CD14-positive monocyte (primary cell): ENCODE results near the gene ORC4.

- CAGE, long polyA plus RNA, result no peak
Measured at GRCh38 chr2:144140859-144141504, 191.3 kb downstream of the GTDC1 start.

DNA sequence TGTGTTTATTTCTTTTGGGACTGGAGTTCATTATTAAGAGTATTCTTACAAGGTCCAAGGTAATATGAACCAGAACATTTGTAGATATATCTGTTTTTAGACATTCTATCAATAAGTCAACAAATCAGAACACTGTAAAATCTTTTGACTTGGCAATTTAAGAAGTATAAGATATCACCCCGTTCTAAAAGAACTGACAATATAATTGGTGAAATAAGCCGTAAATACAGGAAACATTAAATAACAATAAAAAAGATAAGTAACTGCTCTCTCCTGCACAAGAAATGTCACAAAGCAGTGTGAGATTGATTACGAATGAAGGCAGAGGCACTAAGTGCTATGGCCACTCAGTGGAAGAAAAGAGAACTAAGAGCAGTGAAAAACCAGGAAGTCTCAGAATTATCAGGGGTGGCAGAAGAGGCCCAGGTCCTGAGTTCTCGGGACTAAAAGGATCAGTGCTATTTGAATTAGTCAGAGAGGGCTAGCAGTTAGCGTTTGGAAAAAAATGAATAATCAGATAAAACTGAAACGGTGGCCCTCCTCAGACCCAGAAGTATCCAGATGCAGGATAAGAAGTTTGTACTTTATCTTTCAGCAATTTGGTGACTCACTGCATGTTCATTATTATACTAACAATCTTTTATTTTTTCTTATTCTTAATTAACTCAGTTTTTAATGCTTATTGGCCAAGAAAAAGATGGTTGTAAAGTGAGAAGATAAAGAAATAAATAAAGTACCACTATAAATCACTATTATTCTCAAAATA lies 179.5 kb downstream of the GTDC1 start:
- CAGE, long polyA plus RNA, result no peak

GRCh38 chr2:144372217-144373040 lies 40.1 kb upstream of the GTDC1 start:
- CAGE, long polyA plus RNA, result no peak

DNA sequence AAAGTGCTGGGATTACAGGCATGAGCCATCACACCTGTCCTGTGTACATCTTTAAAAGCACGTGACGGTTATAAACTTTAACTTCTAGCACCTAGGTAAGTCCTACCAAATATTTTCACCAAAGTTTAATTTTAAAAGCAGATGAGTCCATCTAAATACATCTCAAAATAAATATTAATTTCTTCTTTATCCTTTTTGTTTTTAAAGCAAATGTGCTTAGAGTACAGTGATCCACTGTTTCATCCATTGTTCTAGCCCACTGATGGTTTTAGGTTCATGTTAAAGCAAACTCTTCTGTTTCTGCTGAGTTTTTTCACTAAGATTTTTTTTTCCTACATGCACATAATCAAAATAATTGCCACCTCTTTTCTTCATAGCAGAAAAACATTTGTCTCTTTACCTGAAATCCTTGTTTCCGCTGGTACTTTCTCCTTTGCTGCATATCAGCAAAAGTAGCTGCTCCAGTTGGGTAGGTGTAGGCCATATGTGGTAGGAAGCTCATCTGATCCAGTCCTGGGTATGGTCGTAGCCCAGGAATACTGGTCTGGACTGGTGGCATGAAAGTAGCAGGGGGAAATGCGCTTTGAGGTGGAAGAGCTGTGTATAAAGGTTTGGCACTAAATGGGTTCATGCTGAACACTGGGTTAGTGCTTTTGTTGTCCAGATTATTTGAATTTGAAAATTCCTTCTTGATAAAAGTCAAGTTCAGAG lies 65.7 kb upstream of the GTDC1 start:
- CAGE, long polyA plus RNA, result no peak

- CAGE, long polyA plus RNA, result no peak
Measured at GRCh38 chr2:144443836-144444423, 76.0 kb downstream of the ZEB2 start.

DNA sequence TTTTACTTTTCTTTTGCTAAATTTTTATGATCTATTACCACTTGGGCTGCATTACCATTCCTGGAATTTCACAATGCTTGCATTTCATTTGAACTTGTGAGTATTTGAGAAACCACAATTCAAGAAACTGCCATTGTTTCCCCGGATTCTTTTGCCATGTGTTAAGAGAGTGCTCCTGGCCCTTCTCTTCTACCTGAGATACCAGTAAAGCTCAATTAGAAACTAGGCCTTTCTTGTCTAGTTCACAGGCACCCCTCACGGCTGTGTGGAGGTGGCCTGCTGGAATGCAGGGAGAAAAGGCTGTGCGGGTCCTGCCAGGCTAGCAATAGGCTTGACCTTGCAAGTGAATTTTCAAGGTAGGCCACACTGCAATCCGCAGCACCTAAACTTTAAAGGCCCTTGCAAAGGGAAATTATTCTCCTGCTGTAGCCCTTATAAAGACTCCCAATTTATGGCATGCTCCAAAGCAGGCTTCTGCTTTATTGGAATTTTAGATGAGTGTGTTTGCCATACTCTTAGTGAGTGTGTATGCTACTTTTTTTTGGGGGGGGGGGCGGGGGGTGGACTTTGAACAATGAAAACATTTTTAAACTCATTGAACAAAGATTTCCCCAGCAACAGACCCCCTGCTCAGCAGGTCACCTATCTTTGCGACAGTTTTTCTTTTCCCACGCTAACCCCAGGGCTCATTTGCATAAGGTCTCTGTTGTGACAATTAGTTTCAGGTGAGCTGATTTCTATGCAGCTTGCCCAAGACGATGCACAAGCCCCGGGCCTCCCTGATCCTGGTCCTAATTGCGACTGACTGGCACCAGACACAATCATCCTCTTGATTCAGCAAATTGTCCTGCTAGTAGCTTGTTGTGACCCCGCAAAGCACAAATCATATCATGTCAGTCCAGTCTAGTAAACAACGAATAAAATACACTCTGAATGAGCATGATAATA lies 40.5 kb downstream of the ZEB2 start:
- CAGE, long polyA plus RNA, result no peak

GRCh38 chr2:144501236-144501624 lies 18.7 kb downstream of the ZEB2 start:
- CAGE, long polyA plus RNA, result no peak

DNA sequence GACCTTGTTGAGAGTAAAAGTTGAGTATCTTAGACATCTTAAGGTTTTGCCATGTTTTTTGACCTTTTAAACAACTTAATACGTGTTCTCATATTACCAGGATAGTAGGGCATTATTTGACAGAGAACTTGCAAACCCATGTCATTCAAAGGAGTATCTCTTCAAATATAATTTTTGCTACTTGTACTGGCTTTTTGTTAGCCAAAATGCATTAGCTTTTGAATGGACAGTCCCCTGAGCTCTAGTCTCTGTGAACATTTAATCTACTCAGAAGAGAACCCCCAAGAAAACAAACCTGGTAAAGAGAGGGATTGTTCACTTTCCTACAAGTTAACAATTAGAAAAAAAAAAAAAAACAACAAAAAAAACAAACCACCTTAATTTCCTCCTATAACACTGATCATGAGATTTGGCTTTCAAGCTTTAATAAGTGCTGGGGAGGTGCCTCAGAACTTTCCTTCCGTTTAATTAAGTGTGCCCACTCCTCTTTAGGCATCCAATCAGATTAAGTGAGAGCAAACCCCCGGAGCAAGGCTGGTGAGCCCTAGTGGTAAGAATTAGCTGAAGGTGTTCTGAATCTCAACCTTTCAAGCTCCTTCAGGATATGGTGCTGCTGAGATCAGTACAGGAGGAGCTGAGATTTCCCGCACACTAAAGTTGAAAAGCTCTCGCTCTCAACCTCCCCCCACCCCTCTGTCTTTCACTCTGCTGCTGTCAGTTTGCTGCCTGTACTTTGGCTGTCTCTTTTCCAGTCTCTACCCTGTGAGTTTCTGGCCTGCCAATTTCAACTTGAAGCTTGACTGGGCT lies 16.0 kb downstream of the ZEB2 start:
- CAGE, long polyA plus RNA, result no peak

GRCh38 chr2:144903468-144903997 lies 383.6 kb upstream of the ZEB2 start:
- CAGE, long polyA plus RNA, result no peak

DNA sequence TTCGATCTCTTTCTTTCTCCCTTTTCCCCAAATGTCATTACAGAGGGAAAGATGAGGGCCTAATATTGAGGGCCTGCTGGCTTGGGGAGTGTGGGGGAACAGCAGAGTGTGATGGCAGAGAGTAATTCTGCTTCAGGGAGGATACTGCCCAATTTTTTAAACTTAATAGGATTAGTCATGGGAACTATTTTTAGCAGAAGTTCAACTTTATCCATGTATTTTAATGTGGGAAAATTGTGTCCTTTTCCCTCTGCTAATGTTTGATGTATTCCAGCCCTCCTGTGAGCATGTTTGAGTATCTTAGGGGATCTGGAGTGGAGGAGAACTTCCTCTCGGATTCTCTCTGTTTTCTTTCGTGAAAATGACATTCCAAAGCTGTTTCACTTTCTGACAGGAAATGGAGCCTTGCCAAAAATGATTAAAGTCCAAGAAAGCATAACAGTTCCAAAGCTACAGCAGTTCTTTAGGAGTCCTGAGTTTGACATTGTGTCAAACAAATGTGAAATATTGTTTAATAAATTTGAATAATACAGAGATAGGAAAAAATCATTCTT lies 418.4 kb upstream of the ZEB2 start:
- CAGE, long polyA plus RNA, result no peak

DNA sequence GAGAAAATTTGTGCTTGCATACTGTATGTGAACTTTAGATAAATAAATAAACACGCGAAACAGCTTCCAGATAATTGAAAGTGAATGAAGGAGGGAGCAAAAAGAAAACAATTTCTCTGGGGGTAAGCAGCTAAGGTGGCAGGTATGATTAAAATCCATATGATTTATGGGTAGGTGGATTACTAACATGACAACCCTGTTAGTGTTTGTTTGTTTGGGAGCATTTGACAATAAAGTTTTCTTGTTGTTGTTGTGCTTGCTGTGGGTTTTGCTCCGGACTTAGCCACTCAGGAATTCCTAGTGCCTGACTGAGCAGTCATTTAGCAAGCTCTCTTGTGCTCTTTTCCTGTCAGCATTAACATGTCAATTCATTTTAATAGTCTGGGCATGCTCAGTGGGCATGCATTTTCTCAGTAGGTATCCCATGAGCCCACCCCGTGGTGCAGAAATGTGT lies 674.7 kb upstream of the ZEB2 start:
- CAGE, long polyA plus RNA, result no peak

DNA sequence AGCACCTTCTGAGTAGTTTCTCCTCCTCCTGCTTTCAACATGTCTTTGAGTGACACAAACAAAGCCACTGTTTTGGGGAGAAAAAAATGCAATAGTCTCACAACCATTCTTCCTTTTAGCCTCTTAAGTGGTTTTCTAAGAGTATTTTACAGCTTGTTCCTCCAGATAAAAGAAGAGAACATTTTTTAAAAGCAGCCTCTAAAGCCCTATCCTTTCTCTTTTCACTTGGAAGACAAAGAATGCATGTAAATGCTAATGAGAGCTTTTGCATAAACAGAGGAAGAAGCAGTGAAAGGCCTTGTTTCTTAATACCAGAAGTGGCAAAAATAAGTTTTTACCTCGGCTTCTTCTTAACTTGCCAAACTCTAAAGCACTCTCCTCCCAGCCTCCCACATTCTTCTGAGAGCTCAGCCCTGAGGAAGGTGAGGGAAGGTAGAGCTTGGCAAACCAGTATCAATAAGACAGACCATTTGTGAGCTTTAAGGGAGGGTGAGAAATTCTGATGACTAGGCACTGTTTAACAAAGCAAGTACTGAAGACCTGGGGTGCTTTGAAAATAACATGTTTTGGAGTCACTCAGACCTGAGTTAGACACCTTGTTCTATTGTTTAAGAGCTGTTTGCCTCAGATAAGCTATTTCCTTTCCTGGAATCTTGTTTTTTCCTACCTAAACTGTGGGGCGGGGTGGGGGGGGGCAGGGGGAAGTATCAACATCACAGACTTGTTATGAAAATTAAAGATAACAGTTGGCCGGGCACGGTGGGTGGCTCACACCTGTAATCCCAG lies 1304.2 kb upstream of the ACVR2A start:
- CAGE, long polyA plus RNA, result no peak

- CAGE, long polyA plus RNA, result no peak
Measured at GRCh38 chr2:147925569-147926340, 80.9 kb downstream of the ACVR2A start.

GRCh38 chr2:148020554-148020813 lies at the start of gene ORC4:
TSS of gene ORC4 (minus strand) at chr2:148020737.
- CAGE, long polyA plus RNA, result start-site peak on the minus strand at chr2:148020685-148020767, 64 and 22 reads in 2 replicates

GRCh38 chr2:148048230-148048885 lies 27.5 kb downstream of the MBD5 start:
- CAGE, long polyA plus RNA, result no peak

DNA sequence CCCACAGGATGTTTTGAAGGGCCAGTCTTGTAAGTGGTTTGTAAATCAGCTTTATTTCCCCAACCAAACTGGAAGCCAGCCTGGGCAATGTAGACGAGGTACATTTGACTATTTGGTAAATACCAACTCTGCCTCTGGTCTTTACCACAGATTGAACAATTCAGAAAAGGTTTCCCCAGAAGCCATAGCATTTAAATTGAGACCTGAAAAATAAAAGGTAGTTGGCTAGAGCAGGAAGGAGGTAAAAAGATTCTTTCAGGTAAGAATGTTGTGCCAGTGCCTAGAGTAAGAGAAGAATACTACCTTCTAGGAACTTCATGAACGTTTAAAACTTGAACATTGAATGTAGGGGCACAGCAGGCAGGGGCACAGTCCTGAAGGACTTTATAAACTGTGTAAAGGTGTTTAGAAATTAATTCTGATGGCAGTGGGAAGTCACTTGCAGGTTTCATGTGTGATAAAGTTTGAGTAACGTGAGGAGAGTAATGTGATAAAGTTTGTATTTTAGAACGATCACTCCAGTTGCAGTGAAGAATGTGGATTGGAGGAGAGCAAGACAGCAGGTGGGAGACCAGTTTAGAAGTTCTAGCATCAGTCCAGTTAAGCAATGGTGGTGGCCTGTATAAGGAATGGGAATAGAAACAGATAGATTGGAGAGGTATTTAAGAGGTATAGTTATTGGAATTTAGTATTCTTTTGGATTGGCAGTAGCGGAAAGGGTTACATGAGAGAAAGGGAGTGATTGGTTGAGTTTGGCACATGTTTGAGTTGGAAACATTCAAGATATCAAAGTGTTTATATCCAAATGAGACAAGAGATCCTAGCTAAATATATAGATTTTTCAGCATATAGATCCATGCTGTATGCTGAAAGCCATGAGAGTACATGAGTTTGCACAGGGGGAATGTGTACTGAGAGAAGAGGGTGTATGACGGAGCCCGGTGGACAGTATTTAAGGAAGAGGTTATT lies 77.0 kb downstream of the MBD5 start:
- CAGE, long polyA plus RNA, result no peak

DNA sequence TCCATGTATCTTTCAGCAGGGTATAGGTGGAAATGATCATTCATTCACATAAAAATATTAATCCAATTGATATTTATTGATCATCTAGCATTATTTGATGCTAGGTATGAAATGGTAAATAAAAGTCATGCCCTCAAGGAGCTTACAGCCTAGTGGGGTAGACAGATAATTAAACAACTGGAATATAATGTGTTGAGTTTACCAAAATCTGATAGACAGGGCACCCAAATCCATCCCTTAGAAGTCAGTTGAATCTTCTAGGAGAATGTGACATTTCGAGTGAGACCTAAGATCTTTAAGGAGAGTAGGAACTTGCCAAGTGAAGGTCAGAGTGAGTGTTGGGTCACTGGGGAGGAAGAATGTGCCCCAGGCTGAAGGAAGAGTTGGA lies 78.9 kb downstream of the MBD5 start:
- CAGE, long polyA plus RNA, result no peak

DNA sequence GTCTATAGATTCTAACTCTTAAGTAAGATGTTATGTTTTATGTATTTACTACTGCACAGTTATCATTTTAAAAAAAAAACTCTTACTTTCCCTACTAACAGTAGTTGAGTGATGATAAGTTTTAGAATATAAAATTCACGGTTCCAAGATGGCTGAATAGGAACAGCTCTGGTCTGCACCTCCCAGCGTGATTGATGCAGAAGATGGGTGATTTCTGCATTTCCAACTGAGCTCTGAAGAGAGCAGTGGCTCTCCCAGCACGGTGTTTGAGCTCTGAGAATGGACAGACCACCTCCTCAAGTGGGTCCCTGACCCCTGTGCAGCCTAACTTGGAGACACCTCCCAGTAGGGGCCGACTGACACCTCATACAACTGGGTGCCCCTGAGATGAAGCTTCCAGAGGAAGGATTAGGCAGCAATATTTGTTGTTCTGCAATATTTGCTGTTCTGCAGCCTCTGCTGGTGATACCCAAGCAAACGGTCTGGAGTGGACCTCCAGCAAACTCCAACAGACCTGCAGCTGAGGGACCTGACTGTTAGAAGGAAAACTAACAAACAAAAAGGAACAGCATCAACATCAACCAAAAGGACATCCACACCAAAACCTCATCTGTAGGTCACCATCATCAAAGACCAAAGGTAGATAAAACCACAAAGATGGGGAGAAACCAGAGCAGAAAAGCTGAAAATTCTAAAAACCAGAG lies 60.8 kb downstream of the EPC2 start:
- CAGE, long polyA plus RNA, result no peak

DNA sequence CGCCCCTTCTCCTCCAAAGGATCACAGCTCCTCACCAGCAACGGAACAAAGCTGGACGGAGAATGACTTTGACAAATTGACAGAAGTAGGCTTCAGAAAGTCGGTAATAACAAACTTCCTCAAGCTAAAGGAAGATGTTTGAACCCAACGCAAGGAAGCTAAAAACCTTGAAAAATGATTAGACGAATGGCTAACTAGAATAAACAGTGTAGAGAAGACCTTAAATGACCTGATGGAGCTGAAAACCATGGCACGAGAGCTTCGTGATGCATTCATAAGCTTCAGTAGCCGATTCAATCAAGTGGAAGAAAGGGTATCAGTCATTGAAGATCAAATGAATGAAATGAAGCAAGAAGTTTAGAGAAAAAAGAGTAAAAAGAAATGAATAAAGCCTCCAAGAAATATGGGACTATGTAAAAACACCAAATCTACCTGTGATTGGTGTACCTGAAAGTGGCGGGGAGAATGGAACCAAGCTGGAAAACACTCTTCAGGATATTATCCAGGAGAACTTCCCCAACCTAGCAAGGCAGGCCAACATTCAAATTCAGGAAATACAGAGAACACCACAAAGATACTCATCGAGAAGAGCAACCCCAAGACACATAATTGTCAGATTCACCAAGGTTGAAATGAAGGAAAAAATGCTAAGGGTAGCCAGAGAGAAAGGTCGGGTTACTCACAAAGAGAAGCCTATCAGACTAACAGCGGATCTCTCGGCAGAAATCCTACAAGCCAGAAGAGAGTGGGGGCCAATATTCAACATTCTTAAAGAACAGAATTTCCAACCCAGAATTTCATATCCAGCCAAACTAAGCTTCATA lies 61.6 kb downstream of the EPC2 start:
- CAGE, long polyA plus RNA, result no peak

- CAGE, long polyA plus RNA, result no peak
Measured at GRCh38 chr2:150529380-150529725, 41.9 kb upstream of the RND3 start.